ENCODE measurements around a stretch of chr11.

GRCh38 chr11:43919690-43920204 lies 22.7 kb upstream of the C11orf96 start:
- PRO-cap: no peak

DNA sequence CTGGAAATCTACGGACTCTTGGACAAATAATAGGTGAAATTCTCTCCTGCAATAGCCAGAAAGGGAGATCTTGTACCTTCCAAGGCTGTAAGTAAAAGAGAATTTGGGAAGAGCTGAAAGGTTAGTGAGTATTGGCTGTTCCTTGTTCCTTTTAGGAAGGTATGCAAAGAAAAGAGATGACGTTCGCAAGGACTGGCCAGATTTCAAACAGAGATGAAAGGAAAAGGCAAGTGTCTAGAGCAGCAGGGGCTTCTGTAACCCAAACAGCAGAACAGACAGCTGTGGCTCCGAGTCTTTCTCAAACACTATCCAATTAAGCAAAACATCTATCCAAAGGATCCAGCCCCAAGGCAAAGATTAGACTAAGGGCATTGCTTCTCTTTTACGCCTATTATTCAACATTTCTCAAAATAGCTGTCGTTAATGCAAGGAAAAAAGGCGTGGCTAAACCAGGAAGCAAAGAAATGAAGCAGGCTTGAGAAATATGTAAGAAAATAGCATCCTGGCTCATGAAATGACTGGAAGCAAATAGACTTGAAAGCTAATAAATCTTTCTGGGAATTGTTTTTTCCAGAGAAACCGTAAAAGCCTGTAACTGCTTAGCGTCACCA lies 19.9 kb downstream of the C11orf96 start:
- PRO-cap: no peak

- PRO-cap: no peak
Observed at GRCh38 chr11:43989613-43990291, 47.3 kb downstream of the C11orf96 start.

DNA sequence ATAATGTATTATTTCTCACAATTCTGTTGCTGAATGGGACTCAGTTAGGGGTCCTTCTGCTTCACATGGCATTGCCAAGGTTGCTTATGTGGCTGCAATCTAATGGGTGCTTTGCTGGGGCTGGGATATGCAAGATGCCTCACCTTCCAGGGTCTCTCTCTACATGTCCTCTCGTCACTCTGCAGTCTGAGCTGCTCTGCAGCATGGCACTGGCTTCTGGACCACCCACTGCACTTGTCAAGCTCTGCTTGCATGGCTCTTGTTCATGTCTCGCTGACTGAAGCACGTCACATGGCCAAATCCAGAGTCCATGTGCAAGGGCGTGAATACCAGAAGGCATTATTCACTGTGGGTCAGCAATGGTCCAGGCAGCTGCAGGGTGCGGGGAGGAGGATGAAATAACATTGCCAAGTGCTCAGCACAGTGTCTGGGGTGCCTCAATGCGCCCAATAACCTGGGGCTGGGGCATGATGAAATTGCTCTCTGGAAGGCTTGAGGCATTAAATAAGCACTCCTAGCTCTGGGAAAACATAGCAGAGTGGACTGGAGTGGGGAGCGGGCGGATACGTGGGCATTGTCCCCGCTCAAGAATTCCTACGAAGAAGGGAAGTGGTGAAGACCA lies 15.6 kb upstream of the ACCSL start:
- PRO-cap: no peak

DNA sequence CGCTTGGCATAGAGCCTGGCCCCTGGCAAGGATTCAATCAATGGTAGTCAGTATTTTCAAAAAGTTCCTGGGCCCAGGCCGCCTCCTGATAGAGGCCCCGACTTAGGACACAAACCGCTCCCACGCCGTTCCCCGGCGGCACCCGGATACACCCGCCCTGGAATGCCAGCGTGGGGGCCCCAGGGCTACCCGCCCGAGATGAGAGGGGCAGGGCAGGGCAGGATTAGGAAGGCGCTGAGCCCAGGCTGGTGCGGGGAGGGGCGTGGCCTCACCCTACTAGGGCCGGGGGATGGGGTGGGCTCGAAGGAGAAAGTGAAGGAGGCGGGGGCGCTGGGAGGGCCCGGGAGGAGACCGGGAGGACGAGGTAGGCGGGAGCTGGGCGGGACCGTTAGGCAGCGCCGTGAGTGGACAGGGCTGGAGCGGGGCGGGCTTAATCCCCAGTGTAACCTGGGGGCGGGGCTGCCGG lies 475 bp upstream of the CD82 start:
- PRO-cap: no peak

GRCh38 chr11:44570499-44571104 lies 5.1 kb downstream of the CD82 start:
- PRO-cap: no peak

DNA sequence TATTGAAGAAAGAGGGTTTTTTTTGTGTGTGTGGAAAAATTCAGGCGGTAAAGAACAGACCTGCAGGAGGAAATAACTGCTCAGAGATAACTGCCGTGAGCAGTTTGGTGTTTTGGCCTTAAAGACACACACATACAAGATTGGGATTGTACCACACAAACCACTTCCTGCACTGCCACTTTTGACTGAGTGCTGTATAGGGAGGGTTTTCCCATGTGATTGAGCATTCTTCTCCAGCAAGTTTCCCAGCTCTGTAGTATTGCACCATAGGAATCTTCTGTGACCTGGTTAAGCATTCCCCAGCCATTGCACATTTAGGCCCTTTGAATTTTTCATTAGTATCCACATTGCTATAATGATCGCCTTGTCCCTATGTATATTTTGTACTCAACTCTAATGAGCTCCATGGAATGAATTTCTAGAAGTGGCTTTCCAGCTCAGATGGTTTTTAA lies 9.2 kb downstream of the CD82 start:
- PRO-cap: no peak

DNA sequence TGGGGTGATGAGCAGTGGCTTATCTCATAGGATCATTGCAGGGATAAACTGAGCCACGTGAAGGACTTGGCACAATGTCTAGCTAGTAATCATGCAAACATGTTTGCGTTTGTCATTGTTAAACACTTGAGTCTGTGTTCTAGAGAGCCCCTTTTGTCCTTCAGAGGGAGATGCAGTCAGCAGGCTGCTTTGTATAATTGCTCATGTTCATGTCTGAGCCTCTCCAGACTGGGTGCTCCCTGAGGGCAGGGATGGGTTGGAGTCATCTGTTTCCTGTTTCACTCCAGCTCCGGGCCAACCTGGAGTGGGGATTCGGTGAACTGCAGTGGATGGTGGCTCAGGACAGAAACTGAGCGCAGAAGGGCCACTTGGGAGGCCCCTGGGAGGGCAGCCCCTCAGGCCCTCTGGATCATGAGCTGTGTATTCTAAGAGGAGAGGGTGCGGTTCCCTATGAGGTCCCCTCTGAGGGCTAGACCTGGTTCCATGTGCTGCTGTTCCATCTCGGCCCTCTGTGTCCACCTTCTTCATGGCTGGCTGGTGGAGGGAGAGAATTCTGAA lies 16.0 kb downstream of the CD82 start:
- PRO-cap: no peak

DNA sequence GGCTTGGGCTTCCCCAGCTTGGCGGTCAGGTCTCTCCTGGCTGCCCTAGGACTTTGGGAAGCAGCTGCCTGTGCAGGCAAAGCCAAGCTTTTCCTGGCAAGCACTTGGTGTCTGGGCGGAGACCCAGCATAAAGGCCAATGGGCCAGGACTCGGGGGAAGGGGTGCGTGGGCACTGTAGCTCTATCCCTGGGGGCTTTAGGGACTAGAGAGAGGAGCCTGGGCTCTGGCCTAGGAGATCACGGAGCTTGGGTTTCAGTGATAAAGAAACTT lies 30.6 kb downstream of the CD82 start:
- PRO-cap: no peak

DNA sequence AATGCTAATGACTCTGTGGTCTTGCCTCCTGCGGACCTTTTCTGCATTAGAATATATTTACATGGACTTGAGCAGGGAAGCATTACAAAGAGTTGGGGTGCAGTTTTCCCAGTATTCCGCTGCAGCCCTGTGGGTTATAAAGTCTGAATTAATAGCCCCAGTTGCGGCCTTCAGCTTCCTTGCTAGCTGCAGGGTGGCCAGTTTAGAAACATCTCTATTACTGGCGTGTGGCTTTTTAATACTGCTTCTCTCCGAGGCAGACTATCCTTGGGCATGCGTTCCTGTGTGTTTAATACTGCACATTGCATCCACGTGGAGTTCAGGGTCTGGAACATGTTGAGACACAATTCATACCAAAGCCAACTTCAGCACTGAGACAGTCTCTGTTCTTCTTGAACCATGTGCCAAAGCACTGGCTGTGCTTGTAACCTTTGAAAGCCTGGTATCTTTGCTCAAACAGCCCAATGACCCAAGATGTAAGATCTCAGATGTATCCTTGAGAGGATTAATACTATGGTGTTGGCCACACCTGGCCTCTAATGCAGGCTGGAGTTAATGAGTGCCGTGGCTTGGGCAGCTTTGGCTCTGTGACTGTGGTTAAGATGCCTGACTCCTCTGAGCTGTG lies 27.5 kb downstream of the TSPAN18 start:
- PRO-cap: no peak

- PRO-cap: no peak
Observed at GRCh38 chr11:44833600-44834652, 107.2 kb downstream of the TSPAN18 start.

- PRO-cap: no peak
Observed at GRCh38 chr11:44911846-44912164, 38.9 kb downstream of the TP53I11 start.

DNA sequence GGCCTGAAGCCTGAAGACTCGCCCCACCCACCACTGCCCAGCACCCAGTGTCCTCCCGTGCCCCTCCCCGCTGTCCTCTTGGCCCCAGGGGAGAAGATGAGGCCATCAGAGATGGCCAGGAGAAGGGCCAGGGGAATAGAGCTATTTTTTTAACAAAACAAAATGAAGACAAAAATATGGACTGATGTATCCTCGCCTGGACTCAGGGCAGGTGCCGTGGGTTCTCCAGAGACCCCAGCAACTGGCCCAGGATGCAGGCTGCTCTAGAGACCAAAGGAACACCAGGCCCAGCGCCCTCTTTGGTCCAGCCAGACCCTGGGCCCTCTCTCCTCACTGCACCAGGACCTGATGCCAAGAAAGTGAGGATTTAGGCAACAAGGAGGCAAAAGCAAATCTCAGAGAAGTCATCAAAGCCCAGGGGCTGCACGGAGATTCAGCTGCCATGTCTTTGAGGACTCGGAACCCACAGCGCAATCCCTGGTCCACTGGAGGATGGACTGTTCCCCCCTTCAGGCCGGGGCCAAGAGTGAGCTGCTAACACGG lies 21.4 kb downstream of the TP53I11 start:
- PRO-cap: no peak

GRCh38 chr11:45028421-45028922 lies 77.8 kb upstream of the TP53I11 start:
- PRO-cap: no peak

GRCh38 chr11:45089477-45089872 lies 57.0 kb upstream of the PRDM11 start:
- PRO-cap: no peak

DNA sequence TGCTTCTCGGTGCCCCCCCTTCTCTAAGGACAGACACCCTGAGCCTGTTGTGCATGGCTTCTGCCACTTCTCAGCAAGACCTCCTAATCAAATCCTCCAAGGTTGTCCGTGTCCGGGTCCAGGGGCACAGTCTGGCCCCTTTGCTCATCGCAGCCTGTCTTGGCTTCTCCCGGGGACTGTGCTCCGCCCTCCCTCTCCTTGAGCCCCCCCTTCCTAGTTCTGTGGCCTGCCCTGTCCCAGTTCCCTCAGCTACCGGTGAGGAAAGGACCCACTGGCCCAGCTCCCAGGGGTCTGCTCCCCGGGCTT lies 12.3 kb downstream of the PRDM11 start:
- PRO-cap: no peak

DNA sequence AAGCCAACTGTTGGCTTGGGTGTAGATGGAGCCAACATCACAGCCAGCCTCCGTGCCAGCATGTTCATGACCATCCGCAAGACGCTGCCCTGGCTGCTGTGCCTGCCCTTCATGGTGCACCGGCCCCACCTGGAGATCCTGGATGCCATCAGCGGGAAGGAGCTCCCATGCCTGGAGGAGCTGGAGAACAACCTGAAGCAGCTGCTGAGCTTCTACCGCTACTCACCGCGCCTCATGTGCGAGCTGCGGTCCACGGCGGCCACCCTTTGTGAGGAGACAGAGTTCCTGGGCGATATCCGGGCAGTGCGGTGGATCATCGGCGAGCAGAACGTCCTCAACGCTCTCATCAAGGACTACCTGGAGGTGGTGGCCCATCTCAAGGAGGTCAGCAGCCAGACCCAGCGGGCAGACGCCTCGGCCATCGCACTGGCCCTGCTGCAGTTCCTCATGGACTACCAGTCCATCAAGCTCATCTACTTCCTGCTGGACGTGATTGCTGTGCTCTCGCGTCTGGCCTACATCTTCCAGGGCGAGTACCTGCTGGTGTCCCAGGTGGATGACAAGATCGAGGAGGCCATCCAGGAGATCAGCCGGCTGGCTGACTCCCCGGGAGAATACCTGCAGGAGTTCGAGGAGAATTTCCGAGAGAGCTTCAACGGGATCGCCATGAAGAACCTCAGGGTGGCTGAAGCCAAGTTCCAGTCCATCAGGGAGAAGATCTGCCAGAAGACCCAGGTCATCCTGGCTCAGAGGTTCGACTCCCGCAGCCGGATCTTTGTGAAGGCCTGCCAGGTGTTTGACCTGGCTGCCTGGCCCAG lies 59.1 kb downstream of the SYT13 start:
- PRO-cap: no peak

DNA sequence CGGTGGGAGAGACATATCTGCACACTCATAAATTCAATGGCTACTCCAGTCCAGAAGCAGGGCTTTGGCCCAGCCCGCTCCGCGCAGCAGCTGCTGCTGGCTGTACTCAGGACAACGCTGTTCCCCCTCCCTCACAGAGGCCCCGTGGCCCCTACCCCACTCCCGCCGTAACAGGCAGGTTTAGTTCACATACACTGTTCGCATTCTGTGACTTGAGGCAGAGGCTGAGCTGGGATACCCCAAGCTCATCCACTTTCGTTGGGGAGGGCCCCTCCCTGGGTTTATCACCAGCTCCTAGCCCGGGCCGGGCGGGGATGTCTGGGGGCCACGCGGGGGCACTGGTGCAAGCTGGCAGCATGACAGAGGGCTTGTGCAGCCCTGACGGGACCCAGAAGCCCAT lies 52.4 kb downstream of the SYT13 start:
- PRO-cap: no peak

GRCh38 chr11:45262883-45263515 lies 23.1 kb downstream of the SYT13 start:
- PRO-cap: no peak

- PRO-cap: no peak
Observed at GRCh38 chr11:45333074-45333398, 46.9 kb upstream of the SYT13 start.